ENCODE data around the gene RPL17.

- PRO-cap, result no peak
These were observed 97.0 kb upstream of the SMAD2 start for GRCh38 chr18:48027249-48028108.

DNA sequence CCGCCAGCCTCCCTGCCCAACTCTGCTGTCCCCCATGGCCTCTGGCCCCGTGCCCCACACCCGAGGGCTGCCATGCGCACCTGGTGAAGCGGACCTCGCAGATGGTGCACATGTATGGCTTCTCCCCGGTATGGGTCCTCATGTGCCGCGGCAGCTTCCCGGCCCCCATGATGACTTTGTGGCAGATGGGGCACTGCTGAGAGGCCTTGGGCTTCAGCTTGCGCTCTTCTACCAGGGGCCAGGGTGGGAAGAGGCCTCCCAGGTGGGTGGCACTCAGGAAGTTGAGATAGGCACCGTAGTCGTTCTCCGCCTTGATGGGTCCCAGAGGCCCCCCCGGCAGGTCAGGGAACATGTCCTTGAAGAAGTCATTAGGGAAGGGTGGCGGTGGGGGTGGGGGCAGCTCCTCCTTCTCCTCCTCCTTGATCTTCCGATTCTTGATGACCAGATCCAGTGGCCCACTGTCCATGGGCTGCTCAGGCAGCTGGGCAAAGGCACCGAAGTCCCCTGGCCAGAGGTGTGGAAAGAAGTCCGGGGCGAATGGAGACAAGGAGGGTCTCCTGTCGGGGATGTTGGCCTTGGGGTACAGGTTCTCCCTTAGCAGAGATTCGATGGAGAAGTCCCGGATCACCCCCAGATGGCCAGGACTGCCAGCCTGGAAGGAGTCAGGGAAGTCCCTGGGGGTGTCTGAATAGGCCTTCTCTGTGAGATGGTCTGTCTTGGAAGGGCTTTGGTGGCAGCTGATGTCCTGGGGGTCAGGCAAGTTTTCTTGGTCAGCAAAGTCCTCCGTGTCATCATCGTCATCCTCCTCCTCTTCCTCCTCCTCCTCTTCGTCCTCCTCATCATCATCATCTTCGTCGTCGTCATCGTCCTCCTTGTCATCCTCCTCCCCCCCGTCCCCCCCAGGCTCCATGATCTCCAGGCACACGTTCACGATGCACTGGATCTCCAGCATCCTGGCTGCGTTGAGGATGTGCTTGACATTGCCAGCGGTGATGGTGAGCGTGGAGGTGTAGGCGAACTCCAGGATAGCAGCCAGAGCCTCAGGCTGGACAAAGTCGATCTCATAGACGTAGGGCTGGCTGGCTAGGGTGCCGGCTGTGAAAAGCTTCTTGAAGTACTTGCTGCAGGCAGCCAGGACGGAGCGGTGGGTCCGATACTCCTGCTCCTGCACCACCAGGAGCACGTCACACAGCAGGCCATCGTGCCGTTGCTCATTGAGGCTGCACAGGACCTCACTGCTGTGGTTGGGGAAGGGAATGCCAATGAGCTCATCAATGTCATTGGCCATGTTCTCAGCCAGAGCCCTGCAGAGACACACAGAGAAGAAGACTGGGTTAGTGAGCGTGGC, 109.8 kb upstream of the SMAD2 start:
- PRO-cap, result no peak

- PRO-cap, result no peak
These were observed 119.4 kb upstream of the SMAD2 start for GRCh38 chr18:48049567-48050537.

- PRO-cap, result no peak
These were observed 153.5 kb upstream of the SMAD2 start for GRCh38 chr18:48084003-48084364.

DNA sequence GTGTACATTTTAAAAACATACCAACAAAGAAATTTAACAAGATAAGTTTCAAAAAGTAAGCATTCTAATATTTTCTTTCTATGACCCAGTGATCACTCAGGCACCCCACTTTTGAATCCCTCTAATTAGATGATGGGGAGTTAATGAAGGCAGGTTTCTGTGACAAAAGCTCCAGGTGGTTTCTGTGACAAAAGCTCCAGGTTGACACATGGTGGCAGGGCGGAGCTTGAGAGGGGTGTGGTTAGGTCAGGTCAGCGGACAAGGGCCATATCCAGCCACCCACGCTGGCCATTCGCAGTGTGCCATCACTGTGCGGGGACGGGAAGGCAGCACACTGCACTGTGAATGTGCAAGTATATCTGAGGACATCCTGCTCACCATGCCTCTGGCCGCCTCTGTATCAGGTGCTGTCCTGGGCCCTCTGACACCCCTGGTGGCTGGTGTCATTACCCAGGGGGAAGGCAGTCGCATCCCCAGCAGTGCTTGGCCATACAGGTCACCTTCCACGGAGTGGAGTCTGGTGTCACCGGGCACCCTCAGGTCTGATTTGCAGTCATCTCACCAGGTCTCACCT, 34.7 kb downstream of the CTIF start:
- PRO-cap, result no peak

- PRO-cap, result no peak
These were observed 82.3 kb downstream of the CTIF start for GRCh38 chr18:48621037-48621667.

GRCh38 chr18:48666424-48667206, 127.8 kb downstream of the CTIF start:
- PRO-cap, result no peak

DNA sequence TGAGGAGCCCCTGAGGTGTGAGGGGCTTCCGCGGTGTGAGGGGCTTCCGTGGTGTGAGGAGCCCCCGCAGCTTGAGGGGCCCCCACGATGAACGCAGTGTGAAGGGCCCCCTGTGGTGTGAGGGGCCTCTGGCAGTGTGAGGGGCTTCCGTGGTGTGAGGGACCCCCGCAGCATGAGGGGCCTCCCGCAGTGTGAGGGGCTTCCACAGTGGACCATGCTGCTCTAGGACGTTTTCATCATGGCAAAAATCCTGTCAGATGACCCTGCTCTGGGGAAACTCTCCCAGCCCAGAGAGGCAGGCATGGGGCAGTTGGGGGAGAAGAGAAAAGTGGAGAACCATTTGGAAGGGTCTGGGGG, 191.8 kb downstream of the CTIF start:
- PRO-cap, result no peak

- PRO-cap, result no peak
These were observed 148.8 kb downstream of the SMAD7 start for GRCh38 chr18:48801678-48802656.

GRCh38 chr18:48924343-48925422, 26.1 kb downstream of the SMAD7 start:
- PRO-cap, result no peak

DNA sequence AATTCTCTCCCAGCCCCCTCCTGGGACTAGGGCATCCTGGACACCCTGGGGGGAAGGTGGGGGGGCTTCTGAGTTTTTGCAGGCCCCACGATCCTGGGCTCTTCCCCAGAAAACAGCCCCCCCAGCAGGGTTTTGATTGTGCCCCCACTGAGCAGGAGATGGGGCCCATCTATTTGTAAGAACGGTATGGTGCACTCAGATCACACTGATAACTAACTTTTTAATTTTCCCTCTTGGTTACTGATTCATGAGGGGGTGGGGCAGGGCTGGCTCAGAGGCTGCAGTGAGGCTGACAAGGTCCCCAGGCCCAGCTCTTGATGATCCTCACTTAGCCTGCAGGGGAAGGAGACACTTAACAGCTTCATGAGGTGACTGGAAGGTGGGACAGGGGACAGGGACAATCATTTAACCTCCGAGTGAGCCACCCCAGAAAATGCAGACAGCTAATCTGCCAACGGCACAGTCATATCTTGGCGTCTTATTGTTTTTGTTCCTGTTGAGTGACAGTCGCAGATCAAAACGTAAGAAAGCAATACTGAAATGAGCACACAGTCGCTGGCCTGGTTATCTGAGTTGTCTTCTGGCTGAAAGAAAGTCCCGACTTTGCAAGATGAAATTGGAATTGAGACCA, 18.8 kb downstream of the SMAD7 start:
- PRO-cap, result no peak

- PRO-cap, result unidirectional peak, plus-strand start at chr18:48950031
These were observed 785 bp downstream of the SMAD7 start for GRCh38 chr18:48949706-48950653.

DNA sequence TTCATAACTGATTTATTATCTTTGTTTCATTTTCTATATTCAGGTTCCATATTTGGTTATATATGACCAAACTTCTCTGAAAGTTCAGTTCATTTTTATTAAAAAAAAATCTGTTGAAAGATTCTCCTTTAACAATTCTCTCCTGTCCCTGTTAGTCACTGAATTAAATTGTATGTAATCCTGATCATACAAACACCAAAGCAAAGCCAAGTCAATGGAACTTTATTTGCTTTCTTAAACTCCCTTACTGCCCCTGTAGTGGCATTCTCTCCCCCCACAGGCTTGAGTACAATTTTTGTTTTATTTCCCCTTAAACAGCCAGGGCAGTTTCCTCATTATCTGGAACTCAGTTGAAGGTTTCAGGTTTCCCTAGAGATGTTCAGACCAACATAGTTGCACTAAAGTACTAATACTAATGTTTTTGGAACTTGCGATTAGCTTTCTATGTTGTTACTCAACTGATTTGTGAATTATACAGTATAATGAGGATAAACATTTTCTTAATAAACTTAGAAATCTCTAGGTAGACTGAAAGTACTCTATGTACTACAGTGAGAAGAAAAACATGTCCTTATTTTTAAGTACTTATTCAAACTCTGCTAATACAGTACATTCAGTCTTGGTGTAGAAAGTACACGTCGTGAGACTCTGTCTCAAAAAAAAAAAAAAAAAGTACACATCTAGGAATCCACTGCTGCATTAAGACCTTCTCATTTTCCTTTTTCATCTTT, 209.3 kb upstream of the SMAD7 start:
- PRO-cap, result no peak

- PRO-cap, result no peak
These were observed 91.7 kb downstream of the DYM start for GRCh38 chr18:49368454-49369339.

- PRO-cap, result no peak
These were observed 492 bp downstream of the C18orf32 start for GRCh38 chr18:49486580-49486904.

GRCh38 chr18:49491570-49492658, at the start of gene RPL17:
TSS of gene RPL17 (minus strand) at chr18:49492465.
- PRO-cap, result unidirectional peak, minus-strand start at chr18:49491723; bidirectional peak, plus-strand start at chr18:49492351, minus-strand start at chr18:49492473

GRCh38 chr18:49514596-49515041, 22.4 kb upstream of the RPL17 start:
- PRO-cap, result no peak

DNA sequence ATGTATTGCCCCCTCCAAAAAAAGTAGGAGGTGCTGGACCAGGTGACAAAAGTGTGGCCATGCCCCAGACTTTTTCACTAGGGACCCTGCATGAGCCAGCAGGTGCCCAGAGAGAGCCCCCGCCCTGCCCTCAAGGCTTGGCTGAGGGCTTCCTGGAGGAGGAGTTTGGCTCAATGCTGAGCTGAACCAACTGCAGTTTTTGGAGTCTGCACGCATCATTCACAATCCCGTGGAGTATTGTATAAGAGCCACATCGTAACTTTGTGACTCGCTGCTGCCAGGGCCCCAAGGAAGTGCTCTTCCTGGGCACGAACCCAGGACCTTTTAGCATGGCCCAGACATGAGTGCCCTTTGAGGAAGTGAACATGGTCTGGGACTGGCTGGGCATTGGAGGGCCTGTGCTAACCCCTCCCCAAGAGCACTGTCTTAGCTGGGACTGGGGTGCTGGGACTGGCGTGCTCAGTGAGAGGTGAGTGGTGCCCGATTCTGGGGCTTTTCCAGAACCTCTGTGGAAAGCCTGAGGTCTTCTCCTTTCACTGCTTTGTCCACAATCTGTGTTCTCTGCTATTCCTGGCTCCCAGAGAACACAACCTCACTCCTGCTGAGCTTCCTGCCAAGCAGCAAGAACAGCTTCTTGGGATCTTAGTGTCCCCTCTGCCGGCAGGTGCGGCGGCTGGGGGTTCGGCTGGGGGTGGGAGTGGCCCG, 88.6 kb downstream of the LIPG start:
- PRO-cap, result no peak

GRCh38 chr18:49651063-49651472, 89.2 kb downstream of the LIPG start:
- PRO-cap, result no peak

GRCh38 chr18:49837454-49837852, 24.1 kb upstream of the ACAA2 start:
- PRO-cap, result no peak

Data from ReNcell CX (cell line).